Gallbladder (tissue), 1 donor: Measurements from ENCODE around the genes RASSF7 and CDHR5.

DNA sequence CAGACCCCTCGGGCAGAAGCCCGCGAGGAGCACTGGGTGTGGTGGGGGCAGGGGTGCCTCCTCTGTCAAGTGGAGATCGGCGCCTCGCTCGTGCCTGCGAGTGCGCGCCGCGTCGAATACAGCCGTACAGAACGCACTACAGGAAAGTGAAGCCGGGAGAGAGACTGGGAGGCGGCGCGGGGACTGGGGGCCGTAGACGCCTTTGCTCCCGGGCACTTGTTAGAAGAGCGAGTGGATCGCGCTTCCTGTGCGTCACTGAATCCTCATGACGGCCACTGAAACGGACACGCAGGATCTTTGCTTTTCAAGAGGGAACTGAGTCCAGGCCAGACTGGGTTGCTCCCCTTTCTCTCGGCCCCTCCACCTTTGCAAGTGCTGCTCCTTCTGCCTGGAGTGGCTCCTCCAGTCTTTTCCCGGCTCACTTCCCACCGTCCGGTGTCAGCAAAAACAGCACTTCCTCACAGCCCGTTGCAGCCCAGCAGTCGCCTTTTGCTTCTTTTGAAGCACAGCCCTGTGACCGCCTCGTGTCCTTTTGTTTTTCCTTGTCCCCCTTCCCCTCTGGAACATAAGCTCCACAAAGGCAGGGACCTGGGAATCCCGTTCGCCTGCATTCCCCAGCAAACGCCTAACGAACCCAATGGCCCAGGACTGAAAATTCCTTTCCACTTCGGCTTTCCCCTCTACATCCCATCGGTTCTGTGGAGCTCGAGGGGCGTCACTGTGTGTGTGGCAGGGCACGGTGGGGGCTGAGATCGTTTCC is 473 bp downstream of the RIC8A start:
- PRO-cap, result bidirectional peak, plus-strand start at position 307 of the sequence, minus-strand start at position 198 of the sequence

DNA sequence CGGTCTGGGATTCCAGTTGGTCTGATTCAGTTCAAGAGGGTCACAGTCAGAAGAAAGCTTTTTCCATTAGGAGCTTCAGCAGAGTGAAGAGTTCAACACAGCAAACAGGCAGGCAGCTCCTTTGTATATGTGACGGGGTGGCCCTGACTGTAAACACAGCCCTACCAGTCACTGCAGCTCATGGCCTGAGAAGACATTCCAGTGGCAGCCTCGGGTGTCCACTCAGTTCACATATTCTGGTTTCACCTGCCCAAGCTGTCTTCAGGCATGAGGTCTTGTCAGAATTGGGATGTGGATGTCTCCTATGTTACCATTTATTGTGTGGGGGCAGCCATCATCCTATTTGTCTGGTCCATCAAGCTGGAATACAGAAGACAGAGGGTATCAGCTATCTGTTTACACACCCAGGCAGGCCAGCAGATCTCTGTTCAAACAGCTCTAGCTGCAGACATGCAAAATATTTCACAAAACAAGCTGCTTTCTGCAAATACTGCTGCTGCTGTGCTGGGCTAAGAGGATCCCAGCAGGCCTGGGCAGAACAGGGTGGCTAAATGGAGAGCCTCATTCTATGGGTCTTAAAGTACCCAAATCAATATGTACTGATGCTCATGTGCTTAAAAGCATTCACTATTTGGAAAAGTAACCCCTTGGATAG is 9.0 kb downstream of the RIC8A start:
- PRO-cap, result no peak

DNA sequence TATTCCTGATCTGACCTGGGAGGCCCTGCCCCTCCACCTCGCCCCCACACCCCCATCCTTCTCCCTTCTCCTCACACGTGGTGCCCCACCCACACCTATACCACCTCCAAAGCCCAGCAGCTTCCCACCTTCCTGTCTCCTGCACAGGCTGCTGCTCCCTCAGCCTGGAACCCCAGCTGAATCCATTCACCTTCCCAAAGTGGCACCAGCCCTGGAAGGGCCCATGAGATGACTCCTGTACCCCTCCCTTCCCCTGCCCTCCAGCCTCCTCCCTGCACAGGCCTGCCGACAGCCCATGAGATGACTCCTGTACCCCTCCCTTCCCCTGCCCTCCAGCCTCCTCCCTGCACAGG is 12.6 kb downstream of the SIRT3 start:
- PRO-cap, result no peak

DNA sequence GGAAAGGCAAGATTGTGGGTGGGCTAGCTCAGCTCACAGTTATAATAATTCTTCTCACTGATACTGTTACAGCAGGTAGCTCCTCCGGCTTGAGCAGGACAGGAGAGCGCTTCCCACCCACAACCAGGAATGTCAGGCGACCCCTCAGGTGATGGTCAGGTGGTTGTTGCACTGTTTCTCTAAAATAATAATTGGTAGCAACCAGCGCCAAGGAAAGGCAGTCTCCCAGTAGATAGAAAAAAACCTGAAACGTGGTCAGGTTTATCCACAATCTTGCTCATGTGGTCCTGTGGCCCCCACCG is 3.0 kb downstream of the IFITM3 start:
- PRO-cap, result no peak

DNA sequence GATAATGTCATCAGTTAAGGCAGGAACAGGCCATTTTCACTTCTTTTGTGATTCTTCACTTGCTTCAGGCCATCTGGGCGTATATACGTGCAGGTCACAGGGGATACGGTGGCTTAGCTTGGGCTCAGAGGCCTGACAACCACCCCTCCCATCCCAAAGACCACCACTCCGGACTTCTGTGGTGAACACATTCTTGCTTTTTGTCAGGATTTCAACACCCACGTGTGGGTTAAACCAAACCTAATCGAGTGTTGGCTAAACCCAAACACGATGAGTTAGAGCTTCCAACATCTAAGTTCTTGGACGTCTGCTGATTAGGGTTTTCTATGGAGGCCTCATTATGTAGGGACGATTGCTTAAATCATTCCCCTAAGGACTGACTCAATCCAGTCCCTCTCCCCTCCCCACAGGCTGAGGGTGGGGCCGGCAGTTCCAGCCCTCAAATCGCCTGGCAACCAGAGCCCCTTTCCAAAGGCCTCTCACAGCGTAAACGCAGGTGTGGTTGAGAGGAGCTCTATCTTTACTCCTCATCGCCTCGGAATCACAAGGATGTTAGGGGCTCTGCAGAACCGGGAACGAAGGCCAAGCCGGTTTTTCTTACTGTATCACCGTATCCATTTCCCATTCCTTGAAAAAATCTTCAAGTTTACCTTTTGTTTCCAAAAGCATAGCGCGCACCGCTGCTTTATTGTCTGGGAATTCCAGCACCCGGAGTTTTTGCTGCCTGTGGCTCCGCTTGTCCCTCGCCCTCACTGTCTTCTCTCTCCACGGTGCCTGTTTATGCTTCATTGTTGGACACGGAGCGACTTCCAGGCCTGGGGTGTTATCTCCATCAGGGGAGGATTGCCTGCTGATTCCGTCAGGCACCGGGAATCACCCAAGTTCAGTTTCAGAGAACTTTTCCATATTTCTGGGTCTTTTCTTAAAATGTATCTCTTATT is 13.6 kb upstream of the IFITM3 start:
- PRO-cap, result unidirectional peak, minus-strand start at position 754 of the sequence

DNA sequence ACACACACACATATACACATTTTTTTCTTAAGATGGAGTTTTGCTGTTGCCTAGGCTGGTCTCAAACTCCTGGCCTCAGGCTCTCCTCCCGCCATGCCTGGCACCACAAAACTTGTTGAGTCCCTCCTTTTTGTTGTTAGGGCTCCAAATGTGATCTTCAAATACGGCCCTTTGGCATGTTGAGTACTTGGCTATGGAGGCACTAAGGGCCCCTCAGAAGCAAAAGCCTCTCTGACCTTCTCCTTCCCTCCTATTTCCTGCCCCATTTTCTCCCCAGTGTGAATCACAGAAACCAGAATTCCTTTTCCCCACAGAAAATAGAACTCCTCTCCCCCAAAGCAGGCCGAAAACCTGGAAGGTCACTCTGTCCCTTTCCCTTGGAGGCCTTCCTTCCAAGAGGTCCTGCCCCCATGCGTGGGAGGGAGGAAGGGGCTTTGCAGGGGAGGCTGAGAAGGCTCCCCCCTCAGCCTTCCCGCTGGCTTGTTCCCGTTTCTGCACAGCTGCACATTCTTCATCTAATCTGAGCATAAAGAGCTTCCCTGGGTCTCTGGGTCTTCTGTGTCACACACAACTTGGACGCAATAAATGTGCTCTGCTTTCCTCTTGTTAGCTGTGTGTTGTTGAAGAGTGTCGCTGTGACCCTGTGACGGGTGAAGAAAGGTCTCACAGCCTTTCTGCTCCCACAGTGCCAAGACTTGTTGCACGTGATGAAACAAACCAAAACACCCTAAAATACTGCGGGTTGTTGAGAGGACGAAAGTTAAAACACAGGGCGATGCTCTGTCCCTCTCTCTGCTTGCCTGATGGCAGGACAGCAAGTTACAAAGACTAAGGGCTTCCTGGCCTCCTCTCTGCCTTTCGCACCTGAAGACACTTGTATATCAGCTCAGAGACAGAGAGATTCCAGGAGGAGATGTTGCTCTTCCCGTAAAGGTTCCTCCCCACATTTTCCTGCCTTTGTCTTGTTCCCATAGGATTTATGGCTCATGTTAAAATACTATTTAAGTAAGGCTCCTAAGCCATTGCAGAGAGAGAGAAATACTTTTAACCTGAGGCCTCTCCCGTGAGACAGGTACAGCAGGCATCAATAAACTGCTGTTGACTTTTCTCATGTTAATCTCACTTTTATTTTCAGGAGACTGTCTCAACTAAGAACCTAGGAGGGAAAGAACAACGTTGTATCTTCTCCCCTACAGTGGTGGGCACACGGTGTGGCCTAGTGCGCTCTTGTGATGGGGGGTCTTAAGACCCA is 15.2 kb upstream of the IFITM3 start:
- PRO-cap, result unidirectional peak, plus-strand start at position 748 of the sequence

GRCh38 chr11:392901-393700 is 908 bp upstream of the PKP3 start:
- PRO-cap, result bidirectional peak, plus-strand start at chr11:393445, minus-strand start at chr11:393349

DNA sequence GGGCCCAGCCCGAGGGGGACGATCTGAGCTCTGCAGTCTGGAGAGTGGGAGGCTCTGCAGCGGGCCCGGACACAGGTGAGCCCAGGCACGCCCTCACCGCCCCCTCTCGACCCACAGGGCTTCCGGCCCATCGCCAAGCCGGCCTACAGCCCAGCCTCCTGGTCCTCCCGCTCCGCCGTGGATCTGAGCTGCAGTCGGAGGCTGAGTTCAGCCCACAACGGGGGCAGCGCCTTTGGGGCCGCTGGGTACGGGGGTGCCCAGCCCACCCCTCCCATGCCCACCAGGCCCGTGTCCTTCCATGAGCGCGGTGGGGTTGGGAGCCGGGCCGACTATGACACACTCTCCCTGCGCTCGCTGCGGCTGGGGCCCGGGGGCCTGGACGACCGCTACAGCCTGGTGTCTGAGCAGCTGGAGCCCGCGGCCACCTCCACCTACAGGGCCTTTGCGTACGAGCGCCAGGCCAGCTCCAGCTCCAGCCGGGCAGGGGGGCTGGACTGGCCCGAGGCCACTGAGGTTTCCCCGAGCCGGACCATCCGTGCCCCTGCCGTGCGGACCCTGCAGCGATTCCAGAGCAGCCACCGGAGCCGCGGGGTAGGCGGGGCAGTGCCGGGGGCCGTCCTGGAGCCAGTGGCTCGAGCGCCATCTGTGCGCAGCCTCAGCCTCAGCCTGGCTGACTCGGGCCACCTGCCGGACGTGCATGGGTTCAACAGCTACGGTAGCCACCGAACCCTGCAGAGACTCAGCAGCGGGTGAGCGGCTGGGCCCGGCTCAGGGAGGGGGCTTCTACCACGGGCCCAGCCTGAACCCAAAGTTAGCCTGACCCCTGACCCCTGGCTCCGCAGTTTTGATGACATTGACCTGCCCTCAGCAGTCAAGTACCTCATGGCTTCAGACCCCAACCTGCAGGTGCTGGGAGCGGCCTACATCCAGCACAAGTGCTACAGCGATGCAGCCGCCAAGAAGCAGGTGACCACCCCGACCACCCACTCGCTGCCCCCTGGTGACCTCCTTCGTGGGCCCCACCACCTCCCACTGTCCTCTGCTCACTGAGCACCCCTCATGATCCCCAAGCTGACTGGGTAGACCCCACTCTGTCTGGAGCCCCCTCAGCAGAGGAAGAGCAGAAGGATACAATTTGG is 3.1 kb downstream of the PKP3 start:
- PRO-cap, result no peak

DNA sequence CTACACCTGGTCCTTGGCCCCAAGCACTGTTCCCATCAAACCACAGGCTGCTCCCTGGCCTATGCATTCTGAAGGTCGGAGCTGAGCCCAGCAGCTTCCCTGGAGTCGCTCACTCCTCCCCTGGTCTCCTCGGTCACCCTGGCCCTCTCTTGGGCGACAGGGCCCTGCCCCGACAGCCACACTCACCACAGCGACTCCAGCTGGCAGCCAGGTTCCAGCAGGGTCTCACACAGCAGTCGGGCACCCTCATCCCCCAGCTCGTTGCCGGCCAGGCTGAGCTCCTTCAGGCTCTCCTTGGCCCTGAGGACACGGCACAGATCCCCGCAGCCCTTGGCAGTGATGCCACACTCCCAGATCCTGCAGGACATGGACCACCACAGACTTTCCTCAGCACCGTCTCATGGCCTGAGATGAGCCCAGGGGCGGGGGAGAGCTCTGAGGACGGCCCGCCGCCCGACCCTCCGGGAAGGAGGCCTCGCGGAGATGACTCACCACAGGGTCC is 8.7 kb downstream of the RNH1 start:
- PRO-cap, result no peak

DNA sequence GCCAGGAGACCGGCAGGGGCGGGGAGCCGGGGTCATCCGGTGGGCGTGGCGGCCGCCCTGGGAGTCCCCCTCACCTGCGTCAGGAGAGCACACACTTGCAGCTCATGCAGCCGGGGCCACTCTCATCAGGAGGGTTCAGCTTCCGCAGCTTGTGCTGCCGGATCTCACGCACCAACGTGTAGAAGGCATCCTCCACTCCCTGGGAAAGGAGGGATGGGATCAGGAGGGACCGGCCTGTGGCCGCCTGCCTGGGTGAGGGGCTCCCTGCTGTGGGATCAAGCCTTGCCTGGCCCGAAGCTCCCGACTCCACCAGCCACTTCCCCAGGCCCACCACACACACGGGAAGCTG is 2.8 kb downstream of the HRAS start:
- PRO-cap, result no peak

GRCh38 chr11:554867-555541 is 5.5 kb downstream of the LMNTD2 start:
- PRO-cap, result bidirectional peak, plus-strand start at chr11:555316, minus-strand start at chr11:555021

DNA sequence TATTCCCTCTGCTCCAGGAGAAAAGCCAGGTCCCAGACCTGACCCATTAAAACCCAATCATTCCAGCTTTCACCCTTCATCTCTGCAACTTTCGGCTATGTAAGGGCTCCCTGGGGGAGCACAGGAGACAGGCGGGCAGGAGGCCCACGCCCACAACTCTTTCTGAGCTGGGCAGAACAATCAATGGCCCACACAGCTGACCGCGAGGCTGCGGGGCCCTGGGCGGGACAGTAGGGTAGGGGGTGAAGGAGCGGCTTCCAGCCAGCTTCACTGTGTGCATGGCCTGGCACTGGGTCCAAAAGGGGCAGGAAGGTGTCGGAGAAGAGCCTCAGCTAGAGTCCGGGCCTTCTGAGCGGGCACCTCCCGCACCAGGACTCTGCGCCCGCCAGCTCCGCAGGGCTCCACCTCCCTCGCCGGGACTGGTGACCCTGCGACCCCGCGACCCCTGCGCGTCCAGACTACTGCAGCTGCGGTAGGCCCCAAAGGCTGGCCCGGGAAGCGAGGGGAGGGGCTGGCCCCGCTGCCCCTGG is 430 bp downstream of the LMNTD2 start:
- PRO-cap, result unidirectional peak, plus-strand start at position 298 of the sequence

GRCh38 chr11:560573-561340 is at the start of gene RASSF7:
RASSF7 (plus strand) TSS chr11:560970.
- PRO-cap, result bidirectional peak, plus-strand start at chr11:560987, minus-strand start at chr11:560709

DNA sequence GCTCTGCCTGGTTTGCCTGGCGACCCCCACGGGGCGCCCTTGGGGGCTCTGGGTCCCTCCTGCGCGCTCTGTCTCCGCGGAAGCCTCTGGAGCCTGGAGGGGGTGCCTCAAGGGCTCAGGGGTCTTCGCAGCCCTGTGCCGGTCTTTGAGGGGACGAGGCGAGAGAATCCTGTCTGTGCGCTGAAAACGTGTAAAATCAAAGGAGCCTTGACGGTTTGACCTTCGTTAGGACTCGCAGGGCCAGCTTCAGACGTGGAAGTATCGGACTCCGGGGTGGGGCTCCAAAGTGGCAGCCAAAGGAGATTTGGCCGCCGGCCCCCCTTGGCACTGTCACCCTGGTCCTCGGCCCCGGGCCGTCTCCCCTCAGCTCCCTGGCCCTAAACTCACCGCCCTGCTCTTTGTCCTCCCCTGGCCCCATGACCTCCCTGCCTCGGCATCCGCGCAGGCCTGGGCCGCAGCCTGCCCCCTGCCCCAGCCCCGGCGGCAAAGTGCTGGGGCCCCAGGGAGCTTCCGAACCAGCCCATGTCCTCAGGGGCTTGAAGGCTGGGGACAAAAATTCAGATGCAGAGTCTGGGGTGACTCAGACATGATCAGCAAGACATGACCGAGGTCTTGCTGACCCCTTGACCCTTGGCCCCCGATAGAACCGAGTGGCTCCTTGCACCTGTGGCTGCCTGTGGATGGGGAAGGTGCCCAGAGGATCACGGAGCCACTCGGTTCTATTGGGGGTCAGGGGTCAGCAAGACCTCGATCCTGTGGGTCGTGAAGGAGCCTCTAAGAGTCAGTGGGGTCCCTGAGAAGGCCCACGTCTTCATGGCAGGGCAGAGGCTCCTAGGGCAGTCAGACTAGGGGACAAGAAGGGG is 6.9 kb upstream of the PHRF1 start:
- PRO-cap, result bidirectional peak, plus-strand start at position 249 of the sequence, minus-strand start at position 198 of the sequence

GRCh38 chr11:592216-592860 is 16.1 kb downstream of the PHRF1 start:
- PRO-cap, result no peak

GRCh38 chr11:608476-609734 is 6.8 kb downstream of the IRF7 start:
- PRO-cap, result no peak

DNA sequence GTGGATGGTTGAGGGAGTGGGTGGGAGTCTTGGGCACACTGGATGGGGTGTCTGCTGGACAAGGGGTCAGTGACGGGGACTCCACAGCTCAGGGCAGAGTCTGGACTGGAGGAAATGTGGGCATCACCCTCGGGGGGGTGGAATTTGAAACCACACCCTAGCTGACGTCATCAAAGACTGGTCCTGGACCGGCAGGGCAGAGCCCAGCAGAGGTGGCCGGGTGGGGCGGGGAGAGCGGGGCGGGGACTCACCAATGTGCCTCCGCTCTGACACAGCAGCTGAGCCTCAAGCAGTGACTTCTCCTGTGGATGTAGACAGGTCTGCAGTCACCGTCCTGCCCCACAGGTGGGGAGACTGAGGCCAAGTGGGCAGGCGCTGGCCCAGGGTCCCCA is 797 bp downstream of the CDHR5 start:
- PRO-cap, result bidirectional peak, plus-strand start at position 295 of the sequence, minus-strand start at position 118 of the sequence

DNA sequence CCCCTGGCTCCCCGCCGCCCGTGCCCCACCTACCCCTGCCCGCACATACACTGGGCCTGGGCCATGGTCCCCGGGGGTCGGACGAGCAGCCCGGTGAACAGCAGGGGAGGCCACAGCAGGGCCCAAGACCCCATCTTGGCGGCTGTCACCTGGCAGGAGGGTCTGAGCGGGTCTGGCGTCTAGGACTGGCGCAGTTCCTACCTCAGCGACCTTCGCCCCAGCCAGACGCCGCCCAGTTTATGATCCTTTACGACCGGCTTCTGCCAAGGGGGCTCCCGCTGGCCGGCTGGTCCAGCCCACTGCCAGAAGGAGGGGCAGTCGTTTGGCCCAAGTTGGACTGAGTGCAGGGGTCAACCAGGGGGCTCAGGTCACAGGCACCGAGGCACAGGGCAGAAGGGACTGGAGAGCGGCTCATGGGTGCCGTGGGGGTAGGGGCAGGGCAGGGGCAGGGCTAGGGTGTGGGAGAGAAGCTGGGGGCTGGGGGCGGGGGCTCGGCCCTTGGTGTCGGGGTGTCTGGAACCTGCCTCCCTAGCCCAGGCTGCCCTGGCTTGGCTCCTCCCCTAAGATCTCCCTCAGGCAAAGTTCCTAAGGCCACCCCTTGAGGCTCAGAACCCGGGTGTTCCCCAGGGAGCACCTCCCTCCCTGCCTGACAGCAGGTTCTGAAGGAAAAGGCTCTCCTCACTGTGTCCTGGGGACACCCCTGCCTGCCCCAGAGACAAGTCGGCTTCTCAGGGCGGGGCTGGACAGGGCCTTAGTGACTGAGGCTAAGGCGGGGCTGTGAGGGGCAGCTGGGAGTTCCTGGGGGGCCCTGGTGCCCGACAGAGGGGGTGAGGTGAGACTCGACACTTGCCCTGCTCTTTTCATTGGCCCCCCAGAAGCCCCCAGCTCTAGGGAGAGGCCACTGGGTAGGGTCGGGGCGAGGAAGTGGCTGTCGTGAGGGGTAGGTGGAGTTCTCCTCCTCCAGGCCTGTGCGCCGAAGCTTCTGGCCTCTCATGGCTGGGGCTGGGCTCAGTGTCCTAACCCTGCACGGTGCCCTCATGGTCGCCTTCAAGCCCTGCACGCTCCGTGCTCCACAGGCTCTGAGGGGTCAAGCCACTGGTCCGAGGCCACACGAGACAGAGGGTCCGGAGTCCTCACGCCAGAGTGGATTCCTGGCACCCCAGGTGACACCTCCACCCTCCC is at the start of gene CDHR5:
TSS of gene CDHR5 (minus strand) at position 187 of the 1,182 bp plus-strand sequence.
- PRO-cap, result bidirectional peak, plus-strand start at position 250 of the sequence, minus-strand start at position 187 of the sequence; bidirectional peak, plus-strand start at position 655 of the sequence, minus-strand start at position 661 of the sequence

- PRO-cap, result unidirectional peak, plus-strand start at chr11:694686; unidirectional peak, minus-strand start at chr11:695005
Measured at GRCh38 chr11:694190-695129, 562 bp downstream of the DEAF1 start.

DNA sequence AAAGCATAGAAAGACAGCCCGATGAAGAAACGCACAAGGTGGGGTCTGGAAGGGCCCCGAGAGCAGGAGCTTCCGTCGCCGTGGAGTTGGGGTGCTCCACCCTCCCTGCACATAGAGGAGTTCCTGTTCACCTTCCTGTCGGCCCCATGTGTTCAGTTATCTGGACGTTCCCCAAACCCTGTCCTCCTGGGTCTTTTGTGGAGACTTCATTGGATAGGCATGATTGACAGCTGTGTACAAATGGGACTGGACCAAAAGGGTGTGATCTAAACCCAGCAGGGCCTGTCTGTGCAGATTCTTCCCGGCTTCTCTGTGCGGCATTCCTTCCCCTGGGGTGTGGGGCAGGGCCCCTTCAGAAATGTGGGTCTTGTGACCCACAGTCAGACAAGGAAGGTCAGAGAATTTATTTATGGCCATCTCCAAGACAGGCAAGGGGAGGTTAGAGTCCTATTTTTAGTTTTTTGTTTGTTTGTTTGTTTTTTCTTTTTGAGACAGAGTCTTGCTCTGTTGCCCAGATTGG is 9.3 kb upstream of the TALDO1 start:
- PRO-cap, result no peak